Natural killer cell (primary cell): ENCODE results near the gene AGAP1.

- PRO-cap, result no peak
These were observed at the start of gene AGAP1 for GRCh38 chr2:235493491-235494393. Gene AGAP1, plus strand, starts transcription at chr2:235494043.

DNA sequence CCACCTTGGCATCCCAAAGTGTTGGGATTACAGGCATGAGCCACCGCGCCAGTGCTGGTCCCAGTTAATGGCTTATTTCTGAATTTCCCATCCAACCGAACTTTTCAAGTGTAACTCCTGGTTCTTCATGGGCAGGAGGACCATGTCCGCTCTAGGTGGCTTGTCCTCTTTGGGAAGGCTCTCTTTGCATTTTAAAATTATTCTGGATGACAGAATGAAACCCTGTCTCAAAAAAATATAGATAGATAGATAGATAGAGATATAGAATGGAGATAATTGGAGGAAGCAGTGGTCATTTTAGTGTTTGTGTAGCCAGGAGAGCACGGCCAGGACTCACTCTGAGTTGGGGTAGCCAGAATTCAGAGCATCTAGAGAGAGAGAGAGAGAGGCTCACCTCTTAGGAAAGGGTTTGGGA, 95.6 kb downstream of the AGAP1 start:
- PRO-cap, result no peak

DNA sequence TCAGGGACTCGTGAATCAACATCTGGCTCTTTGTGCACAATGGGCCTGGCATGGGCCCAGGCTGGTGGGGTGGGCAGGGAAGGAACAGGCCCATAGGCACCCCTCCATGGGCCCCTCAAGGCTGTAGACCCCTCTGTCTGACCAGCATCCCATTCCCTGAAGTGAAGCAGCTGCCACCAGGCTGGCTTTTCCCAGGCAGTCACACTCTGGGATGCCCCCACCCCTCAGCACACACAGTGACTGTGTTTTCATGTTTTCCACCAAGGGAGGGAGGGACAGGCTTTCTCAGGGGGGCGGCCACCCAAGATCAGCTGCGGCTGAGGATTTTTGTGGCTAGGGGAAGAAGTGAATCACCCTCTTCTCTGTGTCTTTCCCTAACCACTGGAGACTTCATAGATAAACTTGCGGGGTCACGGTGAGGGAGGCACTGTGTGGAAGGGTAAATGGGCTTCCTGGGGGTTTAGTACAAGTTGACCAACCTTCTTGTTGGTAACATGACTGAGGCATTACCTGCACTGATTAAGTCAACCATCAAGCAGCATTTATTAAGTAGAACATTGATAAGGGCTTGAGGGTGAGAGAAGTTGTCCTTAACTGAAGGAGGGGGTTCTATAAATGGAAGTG, 166.1 kb downstream of the AGAP1 start:
- PRO-cap, result no peak

DNA sequence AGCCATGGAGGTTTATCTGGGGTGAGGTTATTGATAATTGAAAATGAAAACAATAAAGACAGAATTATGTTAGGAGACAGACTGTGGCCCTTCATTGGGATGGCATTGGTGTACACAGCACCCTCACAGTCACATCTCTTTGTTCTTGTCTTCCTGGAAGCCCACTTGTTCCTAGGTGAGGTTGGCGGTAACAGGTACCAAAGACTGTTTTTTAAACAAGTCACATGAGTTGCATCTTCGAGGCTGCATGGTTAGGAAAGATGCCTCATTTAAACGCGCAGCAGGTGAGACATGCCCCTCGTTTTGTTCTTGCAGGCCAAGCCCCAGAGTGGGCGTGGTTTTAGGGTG, 175.2 kb downstream of the AGAP1 start:
- PRO-cap, result no peak

DNA sequence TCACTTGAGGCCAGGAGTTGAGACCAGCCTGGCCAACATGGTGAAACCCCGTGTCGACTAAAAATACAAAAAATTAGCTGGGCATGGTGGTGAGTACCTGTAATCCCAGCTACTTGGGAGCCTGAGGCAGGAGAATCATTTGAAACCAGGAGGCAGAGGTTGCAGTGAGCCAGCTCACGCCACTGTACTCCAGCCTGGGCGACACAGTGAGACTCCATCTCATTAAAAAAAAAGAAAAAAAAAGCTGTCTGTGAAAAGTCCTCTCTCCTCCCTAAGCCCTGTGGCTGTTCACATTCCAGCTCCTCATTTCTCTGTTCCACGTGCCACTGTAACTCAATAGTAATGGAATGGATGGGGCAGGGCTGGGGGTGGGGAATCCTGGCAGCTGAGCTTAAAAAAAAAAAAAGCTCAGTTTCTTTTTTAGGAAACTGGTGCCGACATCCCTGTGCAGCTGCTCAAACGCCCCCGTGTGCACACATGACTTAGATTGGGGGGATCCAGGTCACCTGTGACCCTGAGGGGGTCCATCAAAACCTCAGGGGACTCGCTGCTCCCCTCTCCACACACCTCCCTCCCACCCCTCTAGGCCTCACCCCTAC, 255.2 kb downstream of the AGAP1 start:
- PRO-cap, result no peak

- PRO-cap, result unidirectional peak, plus-strand start at chr2:235766521
These were observed 272.4 kb downstream of the AGAP1 start for GRCh38 chr2:235766265-235766702.

GRCh38 chr2:235792529-235793193, 298.8 kb downstream of the AGAP1 start:
- PRO-cap, result no peak

DNA sequence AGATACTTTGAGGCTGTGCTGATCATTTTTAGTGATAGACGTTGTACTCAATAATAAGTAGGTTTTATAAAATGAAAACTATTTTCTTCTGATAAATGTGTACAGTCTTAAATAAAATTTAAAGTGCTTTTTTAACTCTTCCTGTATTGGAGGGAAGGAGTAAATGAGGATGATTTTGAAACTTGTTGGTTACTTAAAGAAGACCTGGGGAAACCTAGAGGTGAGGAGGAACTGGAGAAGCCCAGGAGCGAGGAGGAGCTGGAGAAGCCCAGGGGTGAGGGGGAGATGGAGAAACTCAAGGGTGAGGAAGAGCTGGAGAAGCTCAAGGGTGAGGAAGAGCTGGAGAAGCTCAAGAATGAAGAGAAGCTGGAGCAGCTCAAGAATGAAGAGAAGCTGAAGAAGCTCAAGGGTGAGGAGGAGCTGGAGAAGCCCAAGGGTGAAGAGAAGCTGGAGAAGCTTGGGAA, 328.3 kb downstream of the AGAP1 start:
- PRO-cap, result no peak

DNA sequence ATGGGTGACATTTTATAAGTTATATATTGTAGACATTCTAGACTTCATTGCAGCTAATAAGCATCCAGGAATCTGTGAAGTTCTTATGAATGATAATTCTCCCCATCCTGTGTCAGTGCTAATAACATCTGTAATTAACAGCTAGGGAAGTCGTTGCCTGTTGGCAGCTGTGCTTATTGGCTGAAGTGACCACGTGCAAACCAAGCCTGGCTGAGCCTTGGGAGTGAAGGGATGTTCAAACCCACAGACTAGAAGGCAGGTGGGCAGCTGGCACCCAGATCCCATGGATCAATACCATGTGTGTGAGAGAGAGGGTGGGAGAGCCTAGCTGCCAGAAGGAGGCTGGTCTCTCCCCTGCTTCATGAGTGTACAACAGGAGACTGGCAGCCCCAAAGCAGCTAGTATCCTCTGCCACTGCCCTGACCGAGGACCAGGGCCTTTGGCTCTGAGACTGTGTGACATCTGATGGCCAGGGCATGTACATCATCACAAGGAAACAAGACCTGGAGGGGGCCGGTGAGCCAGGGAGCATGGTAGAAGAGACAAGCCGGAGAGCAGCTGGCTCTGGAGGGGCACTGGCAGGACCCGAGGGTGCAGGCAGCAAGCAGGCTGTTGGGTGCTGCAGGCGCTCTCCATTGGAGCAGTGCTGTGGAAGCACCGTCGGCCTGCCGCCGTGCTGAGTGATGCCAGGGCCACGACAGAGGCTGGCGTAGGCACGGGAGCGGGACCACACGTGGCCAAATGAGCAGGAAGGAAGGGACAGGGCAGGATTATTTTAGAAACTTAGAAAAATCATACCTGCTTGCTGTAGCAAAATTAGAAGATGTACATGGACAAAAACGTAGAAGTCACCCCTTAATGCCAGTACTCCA, 335.4 kb downstream of the GBX2 start:
- PRO-cap, result no peak

DNA sequence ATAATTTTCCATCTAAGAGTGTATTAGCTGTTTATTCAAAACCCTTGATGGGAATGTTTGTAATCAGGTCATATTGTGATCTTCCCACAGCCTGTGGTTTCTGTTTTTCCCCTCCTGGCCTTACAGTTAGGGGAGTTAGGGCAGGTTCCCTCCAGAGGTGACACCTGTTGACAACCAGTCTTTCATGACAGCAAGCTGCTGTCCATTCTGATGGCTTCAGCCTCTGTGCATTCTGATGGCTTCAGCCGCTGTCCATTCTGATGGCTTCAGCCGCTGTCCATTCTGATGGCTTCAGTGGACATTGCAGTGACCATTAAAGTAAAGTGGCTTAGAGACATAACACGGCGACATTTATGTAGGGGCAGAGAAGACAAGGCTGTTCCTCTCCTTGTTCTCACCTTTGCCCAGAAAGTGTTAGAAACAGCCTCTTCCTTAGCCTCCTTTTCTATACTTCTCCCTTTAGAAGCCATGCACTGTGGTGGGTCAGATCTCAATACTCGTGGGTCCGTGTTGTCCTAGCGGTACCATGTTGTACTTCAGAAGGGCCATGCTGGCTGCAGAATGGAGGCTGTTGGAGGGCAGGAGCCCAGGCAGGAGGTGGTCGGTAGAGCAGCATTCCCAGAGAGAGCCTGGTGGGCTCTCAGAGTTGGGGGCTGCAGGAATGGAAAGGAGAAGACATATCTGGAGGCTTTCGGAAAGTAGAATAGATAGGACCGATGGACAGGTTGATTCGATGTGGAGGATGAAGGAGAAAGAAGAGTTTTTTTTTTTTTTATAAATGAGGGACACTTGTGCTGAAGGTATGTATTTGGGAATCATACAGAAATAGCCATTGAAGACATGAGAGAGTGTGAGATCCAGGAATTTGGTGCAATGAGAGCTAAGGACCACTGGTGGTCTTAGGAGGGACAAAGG, 327.9 kb downstream of the GBX2 start:
- PRO-cap, result no peak

DNA sequence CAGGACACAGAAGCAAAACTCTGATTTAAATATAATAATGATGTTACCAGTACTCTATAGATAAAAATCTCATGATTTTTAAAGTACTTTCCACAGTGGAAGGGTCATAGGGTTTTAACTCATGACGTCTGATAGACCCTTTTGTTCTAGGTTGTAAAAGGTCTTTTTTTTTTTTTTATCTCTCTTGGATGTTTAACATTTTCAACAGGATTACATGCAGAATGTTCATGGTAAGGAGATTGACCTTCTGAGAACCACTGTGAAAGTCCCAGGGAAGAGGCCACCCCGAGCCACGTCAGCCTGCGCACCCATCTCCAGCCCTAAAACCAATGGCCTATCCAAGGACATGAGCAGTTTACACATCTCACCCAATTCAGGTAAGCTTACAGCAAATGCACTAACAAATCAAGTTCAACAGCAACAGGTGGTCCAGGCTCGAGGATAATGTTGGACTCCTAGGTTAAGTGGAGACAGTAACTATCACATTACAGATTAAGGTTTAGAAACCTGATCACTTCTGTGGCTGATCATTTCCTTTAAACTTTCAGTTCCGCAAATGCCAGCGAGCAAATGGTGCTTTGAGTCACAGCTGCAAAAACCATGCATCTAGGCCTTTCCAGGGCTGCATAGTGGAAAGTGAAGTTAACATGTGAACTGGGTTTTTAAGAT, 259.5 kb downstream of the GBX2 start:
- PRO-cap, result no peak

- PRO-cap, result no peak
These were observed 222.5 kb downstream of the GBX2 start for GRCh38 chr2:235945607-235946158.

GRCh38 chr2:236079790-236080352, 88.3 kb downstream of the GBX2 start:
- PRO-cap, result no peak

DNA sequence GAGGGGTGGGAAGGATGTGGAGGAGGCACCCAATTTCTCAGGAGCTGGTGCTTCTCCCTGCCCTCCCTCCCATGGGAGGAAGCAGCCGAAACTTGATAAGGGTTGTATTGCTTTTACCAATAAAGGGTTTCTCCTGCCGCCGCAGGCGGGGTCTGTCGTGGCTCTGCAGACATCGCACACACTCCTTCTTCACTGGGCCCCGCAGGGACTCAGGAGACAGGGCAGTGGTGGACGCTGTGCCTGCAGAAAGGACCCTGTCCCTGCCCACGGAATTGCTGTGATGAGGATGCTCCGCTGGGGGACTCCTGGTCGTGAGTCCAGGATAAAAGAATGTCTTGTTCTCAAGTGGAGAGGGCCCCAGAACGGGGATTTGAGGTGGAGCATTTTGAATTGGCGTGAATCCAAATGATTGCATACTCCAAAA, 119.2 kb downstream of the ACKR3 start:
- PRO-cap, result no peak

DNA sequence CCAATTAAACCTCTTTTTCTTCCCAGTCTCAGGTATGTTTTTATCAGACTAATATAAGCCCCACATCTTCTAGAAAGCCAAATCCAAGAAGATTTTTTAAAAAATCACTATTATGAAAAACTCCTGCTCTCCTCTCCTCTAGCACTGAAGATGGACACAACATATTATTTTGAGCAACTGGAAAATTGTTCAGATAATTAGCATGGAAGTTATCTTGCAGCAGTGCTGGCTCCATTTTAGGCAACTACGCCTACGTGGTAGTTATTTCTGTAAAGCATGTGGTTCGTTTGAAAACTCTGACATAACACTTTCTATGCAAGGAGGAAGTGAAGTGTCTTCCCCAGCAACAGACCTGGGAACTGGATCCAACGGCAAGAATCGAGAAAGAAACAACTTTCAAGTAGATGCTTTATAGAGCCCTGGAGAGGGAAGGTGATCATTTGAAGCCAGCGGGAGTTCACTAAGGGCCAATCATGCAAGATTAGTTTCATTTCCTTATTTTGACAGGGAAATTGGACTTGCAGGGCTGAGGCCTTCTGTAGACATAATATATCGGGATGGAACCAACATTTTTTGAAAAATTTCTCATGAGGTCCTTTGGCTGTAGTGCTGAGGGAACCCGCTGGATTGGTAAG, 218.2 kb downstream of the ACKR3 start:
- PRO-cap, result no peak

DNA sequence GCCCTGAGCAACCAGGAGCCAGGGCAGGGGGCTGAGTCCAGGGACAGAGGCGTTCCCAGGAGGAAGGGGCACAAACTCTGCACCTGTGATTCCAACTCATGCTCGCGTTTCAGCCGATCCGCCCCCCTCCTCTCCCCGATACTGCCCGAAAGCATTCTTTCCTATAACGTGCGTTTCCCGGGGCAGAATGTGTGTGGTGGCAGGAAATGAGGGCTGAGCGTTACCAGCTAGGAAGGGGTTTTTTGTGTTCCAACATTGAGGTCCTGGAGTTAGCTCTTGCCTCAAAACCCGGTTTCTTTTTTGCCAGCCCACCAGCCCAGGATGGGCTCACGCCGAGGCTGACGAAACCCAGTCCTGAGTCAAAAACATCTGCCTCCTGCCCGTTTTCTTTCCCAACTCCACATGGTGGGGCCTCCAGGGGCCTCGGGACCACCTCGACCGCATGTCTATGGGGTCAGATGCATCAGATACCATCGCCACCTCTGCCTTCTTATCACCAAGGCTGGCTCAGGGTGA, 113.8 kb upstream of the COPS8 start:
- PRO-cap, result no peak

DNA sequence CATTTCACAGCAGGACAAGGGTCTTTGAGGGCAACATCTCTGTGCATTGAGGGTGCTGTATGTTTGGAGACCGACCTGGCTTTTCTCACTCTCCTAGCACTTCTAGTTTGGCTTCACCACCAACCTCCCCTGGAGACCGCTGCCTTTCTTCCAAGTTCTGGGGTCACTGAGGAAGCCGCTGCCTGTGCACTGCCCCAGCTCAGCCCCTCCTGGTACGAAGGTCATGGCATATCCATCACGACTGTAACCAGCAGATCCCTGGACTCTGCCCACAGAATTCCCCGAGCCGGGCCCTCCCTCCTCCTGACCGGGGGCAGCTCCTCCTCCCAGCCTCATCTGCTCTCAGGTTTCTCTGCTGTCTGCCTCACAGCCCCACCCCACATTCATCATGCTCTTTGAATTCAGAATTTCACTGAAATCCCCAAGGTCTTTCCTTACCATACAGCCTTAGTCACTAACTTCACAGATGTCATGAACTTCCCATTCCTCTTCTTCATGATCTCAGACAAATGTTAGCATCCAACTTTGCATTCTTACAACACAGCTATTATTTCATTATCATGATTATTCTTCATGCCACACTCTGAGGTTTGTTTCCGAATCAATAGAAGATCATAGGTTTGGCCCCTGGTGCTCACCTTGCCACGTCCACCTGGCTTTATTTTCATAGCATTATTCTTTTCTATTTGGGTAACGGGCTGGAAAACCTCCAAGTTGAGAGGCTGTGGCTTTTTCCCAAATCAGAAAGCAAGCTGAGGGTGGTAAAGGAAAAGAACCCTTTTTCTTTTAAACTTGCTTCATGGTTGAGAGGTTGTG, 112.9 kb upstream of the COPS8 start:
- PRO-cap, result no peak

- PRO-cap, result no peak
These were observed 55.7 kb downstream of the COPS8 start for GRCh38 chr2:237141364-237141784.

DNA sequence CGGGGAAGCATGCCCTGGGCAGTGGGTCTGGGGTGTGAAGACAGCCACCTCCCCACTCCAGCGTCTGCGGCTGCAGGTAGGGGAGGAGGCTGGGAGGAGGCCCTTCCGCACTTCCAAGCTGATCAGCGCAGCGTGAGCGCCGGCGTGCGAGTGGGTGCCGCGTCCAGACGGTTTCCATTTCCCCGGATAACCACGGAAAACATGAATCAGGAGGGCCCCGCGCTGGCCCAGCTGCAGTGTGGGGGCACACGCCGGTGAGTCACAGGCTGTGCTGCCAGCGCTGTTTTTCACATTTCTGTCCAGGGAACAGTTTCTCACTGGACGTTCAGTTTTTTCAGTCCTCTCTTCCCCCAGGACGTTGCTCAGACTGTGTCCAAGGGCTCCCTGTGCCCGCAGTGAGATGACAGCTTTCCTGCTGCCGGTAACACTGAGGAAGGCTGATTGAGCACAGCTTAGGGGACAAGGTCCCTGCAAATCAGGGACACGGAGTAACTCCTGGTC, 70.8 kb downstream of the COPS8 start:
- PRO-cap, result no peak

- PRO-cap, result no peak
These were observed 133.8 kb downstream of the COL6A3 start for GRCh38 chr2:237280070-237280671.